Frontal cortex (tissue), 2 donors: ENCODE measurements around the genes NDUFS6 and SRD5A1.

GRCh38 chr5:1782002-1782871 lies 17.4 kb downstream of the MRPL36 start:
- RAMPAGE, long total RNA: no peak

GRCh38 chr5:1789480-1789949 lies 10.1 kb downstream of the MRPL36 start:
- RAMPAGE, long total RNA: no peak

- RAMPAGE, long total RNA: no peak
These were observed 651 bp downstream of the MRPL36 start for GRCh38 chr5:1798647-1799724.

- RAMPAGE, long total RNA: no peak
These were observed at the start of gene NDUFS6 for GRCh38 chr5:1800766-1801558. Gene NDUFS6 (plus strand): TSS chr5:1801407.

DNA sequence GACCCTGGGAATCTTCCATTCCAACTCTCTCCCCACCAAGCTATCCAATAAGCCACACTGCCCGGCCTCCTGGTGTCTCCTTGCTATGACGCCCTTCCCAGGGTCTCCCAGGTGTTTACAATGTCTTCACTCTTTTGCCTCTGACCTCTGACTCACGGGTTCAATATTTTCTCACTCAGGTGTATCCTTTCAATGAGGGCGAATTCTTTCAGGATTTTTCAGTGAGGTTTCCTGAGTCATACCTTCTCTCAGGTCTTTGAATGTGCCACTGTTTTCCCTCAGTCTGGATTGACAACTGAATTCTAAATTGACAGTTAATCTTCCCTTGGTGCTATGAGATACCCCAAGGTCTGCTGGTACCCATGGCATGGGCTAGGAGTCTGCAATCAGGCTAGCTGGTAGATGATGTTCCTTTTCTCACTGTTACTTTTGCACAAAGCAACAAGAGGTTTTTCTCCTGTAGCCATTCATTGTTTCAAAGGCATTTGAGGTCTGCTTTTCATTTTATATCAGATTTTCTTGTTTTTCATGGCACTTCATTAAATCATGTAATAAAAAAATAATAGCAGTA lies 53.8 kb upstream of the IRX4 start:
- RAMPAGE, long total RNA: no peak

GRCh38 chr5:2007766-2008788 lies 125.4 kb upstream of the IRX4 start:
- RAMPAGE, long total RNA: no peak

- RAMPAGE, long total RNA: no peak
These were observed 385.3 kb upstream of the IRX4 start for GRCh38 chr5:2268011-2268496.

DNA sequence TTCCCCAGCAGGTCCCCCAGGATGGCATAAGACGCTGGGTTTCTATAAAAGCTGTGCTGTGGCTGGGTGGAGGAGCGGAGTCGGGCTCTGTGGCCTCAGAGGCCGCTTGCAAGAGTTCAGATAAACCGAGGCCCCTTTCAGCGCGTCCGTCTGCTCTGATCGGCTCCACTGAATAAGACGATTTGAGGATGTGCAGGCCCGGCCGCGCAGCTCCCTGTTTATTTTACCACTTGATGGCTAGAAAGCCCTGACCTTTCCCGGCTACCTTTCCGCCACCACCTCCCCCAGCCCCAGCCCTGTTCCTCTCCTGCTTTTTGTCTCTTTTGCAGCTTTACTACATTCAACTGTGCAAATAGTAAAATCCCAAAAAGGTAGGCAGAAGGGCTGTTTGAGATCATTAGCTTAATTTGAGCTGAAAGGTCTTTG lies 352.0 kb upstream of the IRX2 start:
- RAMPAGE, long total RNA: no peak

DNA sequence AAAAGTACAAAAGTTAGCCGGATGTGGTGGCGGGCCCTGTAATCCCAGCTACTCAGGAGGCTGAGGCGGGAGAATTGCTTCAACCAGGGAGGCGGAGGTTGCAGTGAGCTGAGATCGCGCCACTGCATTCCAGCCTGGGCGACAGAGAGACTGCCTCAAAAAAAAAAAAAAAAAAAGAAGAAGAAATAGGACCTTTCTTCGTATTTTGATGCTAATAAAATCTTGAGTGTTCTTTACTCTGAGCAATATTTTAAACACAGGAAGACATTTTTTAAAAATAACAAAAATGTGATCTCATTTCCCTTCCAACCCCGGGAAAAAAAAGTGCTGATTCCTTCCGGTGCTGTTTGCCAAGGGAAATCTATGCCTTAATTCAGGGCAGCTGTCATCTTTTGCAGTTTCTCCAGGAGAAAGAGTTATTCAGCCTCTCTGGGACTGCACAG lies 292.0 kb upstream of the IRX1 start:
- RAMPAGE, long total RNA: no peak

DNA sequence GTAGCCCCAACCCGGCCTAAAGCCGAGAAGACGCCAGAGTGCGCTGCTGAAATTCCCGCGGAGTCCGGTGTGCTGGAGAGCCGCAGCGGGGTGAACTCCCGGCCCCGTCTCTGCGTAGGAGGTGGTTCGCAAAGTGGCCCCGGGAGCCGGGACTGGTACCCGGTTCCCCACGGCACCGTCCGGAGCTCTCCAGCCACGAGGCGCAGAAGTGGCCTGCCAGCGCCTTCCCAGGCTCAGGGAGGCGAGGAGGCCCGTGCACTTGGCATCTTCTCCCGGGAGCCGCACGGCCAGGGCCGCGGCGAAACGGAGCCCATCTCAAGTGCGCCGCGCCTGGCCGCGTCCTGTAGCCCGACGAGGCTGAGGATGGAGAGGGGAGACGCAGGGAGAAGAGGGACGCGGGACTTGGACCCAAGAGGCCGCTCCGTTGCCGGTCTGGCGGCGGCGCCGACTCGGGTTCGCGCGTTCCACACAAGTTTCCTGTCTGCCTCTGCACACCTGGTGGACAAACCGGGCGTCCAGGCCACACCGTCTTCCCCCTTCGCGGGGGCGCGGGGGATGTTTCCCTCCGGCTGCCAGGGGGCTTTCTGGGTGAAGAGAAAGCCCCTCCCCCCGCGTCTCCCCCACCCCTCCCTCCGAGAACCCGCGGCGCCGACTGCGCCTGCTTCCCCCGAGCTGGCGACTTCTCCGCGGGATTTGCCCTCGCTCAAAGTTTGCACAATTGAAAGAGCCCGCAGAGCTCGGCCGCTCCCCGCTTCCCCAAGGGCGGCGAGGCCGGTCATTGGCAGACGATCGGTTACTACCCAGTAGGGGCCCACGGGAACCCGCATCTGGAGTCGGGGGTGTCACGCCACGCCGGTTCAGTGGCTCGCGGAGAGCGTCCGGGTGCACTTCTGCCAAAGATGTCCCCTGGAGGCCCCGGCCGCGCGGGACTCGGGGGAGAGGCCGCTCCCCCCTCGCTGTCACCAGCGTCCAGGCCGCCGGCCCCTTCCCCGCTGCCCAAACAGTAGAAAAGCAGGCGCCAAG lies 837 bp upstream of the IRX1 start:
- RAMPAGE, long total RNA: no peak

DNA sequence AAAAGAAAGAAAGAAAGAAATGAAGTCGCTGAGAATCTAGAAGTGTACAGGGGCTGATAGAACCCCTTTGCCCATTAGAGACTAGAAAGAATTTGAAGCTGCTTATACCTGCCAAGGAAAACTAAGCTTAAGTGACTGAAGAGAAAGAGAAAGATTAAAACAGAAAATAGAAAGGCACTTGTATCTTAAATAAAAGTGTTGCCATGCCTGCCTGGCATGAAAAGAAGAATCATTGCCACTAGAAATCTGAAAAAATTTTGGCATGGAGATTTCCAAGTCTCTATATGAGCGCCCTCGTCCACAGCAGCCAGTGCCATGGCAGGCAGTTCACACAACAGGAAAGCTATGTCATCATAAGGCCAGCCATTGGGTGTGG lies 446.5 kb downstream of the IRX1 start:
- RAMPAGE, long total RNA: no peak

DNA sequence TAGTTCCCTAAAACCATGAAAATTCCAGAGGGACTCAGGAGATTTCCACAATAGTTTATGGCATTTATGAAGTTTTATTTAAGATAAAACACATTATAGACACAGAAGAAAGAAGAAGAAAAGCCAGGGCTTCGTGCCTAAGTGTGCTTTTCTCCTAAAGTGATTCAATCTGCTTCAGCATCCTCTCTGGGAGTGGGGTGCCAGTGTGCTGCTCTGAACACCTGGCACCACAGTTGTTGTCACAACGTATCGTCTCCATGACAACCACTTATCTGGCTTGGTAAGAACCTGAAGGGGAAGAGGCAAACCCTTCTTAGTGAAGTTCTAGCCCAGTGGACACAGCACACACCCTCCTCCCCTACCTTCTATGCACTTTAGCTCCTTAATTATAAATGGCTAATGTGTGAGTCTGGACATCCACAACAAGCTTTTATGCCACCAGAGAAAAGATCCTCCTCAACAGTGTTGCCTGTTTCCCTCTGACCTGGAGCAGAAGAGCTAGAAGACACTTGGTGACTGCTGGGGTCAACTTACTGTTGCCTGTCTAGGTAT lies 2.0 kb downstream of the ADAMTS16 start:
- RAMPAGE, long total RNA: no peak

DNA sequence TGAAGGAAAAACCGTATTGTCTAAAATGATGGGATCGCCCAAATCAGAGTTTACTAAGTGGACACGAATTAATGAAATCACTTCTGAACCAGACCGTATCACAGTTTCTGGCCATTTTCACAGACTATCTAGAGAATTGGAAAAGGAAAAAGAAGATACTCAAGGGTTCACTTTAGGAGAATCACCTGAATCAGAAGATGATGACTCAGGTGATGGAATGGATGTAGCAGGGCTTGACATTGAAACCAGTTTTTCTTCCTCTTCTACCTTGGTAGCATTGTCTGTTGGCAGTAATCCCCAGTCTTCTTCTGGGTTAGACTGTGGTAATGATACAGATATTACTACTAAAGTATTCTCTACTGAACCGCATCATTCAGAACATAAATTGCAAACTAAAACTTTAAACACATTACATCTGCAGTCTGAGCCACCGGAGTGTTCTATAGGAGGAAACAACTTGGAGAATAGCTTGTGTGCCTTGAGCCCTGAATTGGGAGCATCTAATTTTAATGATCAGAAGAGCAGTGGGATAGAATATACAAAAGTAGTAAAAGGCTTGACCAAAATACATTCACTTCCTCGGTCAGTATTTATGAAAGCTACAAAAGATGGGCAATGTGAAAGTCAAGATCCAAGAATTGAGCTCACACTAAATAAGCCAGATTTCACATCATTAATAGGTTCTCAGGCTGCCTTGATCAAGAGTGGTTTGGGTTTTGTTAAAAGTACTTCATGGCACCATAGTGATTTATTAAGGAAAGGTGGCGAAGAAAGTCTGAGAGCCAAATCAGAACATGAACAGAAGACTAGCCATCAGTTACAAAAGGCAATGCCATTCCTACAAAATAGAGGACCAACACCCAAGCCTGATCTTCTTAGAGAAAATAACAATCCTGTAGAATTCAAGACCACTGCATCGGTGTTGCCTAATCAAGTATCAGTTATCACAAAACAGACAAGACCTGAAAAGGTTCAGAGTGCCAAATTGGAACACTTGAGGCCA lies 38.8 kb downstream of the ICE1 start:
- RAMPAGE, long total RNA: no peak

- RAMPAGE, long total RNA: no peak
These were observed 42.0 kb downstream of the ICE1 start for GRCh38 chr5:5464274-5465039.

DNA sequence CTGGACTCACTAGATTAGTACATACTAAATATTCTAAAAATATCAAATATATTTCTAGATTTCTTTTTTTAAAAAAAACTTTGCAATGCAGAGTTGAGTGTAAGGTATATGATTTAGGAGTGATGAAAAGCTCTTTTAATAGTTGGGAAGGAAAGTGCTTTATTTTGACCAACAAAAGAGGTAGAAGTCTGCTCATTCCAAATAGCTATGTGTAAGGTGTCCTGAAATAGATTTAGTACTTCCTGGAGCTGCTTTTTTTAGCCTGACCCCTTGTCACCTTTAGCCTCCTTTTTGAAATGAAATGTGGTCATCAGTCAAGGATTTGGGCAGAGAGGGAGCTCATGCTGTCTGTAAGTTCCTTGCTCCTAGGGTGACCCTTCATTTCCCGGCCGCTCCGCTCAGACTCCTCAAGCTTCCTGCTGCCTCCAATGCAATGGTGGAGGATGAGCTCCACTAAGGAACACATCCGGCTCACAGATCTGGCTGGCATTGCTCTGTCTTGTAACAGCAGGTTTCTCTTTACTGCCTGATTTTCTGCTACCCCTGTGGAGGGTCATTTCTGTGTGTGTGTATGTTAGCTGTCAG lies 265.6 kb downstream of the ICE1 start:
- RAMPAGE, long total RNA: no peak

DNA sequence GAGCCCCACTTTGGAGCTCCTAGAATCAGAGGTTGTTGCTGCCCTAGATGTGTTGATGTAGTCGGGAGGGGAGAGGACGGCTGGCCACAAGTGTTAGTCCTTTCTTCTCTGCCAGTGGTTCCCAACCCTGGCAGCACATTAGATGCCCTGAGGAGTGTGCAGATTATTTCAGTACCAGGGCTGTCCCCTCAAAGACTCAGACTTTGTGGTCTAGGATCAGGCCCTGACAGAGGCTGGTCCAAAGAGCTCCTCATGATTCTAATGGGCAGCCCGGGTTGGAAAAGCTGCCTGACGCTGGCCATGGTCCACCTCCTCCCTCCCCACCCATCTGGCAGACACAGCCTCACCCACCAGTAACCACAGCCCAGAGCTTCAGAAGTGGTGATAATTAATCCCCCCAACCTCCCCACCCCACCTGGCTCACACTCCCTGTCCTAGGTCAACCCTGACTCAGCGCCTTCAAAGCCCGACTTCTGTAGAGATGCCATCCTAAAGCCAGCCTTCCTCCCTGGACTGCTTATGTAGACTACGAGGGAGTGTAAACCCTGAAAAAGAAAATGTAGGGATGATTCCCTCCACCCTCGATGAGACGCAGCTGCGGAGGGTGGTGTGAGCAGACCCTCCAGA lies 6.9 kb downstream of the UBE2QL1 start:
- RAMPAGE, long total RNA: no peak

- RAMPAGE, long total RNA: no peak
These were observed 36.4 kb downstream of the NSUN2 start for GRCh38 chr5:6596241-6596961.

GRCh38 chr5:6609382-6610184 lies 23.3 kb downstream of the NSUN2 start:
- RAMPAGE, long total RNA: no peak

DNA sequence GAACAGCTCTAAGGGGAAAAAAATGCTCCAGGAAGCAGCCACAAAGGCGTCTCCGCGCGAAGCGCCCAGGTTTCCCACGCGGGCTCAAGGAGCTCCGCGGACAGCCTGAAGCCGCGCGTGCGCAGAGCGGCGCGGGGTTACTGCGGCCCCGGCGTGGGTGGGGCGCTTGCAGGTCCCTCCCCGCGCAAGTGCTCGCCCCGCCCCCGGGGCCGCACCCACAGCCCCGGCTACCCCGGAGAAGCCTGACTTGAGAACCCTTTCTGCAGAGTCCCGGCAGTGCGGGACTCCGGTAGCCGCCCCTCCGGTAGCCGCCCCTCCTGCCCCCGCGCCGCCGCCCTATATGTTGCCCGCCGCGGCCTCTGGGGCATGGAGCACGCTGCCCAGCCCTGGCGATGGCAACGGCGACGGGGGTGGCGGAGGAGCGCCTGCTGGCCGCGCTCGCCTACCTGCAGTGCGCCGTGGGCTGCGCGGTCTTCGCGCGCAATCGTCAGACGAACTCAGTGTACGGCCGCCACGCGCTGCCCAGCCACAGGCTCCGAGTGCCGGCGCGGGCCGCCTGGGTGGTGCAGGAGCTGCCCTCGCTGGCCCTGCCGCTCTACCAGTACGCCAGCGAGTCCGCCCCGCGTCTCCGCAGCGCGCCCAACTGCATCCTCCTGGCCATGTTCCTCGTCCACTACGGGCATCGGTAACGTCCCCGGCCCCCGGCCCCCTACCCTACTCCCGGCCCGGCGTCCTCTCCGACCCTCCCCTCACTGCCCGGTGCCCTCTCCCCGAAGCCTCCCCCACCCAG lies at the start of gene SRD5A1:
TSS of gene SRD5A1 (plus strand) at position 256 of the 790 bp plus-strand sequence.
- RAMPAGE, long total RNA: no peak

GRCh38 chr5:6634932-6635407 lies 1.7 kb downstream of the SRD5A1 start:
- RAMPAGE, long total RNA: no peak